ENCODE measurements around a stretch of chr10.

DNA sequence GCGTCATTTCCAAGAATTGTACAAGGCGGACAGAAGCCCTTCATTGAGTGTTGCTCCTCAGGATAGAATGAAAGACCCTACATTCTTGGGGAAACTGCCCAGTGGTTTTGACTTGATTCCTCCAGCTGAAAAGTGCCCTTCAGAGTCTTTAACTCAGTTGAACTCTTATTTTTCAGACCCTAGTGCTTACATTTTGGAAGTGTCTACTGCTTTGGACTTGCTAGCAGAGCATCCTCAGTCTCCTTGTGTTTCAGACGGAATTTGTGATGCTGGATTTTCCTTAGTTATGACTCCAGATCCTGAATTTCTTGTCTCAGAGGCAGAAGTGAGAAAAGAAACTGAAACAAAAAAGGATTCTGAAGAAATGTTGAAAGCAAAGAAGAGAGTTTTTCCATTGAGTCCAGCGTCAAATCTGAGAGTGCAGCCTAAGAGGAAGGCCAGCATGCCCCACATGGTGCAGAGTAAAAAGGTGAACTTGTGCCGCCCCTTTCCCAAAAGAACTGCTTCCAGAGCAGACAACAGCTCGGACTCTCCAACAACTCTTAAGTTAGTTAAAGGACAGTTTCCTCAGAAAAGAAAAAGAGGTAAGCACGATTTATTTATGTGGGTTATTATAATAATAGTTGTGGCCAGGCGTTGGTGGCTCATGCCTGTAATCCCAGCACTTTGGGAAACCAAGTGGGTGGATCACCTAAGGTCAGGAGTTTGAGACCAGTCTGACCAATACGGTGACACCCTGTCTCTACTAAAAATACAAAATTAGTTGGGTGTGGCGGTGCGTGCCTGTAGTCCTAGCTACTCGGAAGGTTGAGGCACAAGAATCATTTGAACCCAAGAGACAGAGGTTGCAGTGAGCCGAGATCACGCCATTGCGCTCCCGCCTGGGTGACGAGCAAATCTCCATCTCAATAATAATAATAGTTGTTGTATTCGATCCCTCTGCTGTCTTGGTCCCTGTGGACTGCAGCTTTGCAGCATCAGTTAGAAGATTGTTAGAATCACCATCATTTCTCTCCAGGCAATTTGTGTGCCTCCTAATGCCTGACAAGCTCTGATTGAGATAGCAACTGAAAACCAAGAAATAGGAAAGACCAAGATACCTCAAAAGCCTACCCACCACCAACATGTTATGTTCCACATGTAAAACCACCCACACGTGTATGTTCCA is 46.4 kb downstream of the TASOR2 start:
- PRO-cap, 2 experiments: no peak in any of the 2 experiments

GRCh38 chr10:5811337-5811801 is 1.9 kb downstream of the GDI2 start:
- PRO-cap, 2 experiments: no peak in any of the 2 experiments

- PRO-cap, 2 experiments: no peak in any of the 2 experiments
These were observed 19.8 kb upstream of the GDI2 start for GRCh38 chr10:5832991-5833429.

DNA sequence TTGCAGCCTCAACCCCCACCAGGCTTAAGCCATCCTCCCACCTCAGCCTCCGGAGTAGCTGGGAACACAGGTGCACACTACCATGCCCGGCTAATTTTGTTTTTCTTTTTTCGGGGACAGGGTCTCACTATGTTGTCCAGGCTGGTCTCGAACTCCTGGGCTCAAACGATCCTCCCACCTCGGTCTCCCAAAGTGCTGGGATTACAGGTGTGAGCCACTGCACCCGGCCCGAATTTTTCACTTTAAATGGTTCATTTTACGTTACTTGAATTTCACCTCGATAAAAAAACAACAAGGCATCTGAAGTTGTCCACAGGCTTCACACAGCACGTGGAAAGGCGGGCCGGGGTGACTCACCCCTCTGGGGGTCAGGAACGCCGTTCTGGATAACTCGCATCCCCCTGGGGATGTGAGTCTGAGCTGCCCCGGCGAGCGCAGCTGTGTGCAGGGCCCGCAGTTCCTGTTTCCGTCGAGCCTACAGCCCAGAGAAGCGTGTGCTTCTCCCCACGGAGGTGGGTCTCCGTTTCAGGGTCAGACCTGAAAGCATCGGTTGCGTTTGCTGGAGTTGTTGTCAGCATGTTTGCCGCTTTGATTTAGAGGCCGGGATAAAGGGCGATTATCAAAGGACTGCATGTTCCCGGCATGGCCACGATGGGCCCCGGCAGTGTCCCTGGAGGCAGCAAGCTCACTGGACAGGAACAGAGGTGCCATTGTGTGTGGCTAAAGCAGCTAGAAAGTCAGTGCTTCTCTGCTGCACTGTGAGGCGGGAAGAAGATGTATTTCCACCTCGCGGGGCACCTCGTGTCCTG is 27.0 kb upstream of the GDI2 start:
- PRO-cap, 2 experiments: peak in 1 of 2 experiments; most common plus-strand start position 710 of the sequence (in 1); most common minus-strand start position 660 of the sequence (in 1)

DNA sequence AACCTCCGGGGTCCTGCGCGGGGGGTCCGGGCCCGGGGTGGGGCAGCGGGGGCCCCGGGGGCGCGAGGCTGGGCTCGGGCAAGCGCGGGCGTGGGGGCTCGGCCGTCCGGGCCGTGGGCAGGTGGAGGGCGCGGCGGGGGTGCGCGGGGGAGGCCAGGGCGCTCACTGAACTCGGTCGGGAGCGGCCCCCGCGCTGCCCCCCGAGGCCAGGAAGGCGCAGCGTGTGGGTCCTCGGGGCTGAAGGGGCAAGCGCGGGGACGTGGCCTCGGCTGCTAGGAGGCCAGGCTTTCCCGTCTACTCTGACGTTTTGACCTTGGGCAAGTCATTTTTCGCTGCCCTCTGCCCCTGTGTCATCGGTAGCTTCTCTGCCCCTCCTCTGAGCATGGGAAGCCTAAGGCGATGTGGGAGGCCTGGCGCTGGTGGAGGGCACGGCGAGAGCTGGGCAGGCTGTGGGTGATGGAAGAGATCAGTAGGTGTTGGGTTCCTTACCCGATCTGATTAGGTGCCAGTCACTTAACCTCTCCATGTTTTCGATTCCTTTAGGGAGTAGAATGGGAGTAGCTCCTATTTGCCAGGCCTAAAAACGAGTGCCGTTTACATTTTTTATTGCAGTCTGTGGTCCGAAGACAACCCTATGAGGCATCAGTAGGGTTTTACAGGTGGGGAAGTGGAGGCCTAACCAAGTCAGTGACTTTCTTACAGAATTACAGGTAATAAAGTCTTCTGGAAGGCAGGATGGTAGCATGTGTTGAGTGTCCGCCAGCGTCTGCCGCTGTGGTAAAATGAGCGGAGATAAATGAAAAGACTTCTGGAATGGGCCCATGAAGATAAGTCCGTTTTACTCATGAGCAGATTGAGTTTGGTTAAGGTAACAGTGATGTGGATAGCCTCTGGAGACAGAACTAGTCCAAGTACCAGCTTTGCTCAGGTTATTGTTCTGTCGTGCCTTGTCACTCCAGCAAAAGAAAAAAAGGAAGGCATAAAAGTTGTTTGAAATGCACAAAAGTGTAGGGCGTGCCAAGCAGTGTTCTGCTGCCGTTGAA is 685 bp downstream of the FBH1 start:
- PRO-cap, 2 experiments: no peak in any of the 2 experiments

DNA sequence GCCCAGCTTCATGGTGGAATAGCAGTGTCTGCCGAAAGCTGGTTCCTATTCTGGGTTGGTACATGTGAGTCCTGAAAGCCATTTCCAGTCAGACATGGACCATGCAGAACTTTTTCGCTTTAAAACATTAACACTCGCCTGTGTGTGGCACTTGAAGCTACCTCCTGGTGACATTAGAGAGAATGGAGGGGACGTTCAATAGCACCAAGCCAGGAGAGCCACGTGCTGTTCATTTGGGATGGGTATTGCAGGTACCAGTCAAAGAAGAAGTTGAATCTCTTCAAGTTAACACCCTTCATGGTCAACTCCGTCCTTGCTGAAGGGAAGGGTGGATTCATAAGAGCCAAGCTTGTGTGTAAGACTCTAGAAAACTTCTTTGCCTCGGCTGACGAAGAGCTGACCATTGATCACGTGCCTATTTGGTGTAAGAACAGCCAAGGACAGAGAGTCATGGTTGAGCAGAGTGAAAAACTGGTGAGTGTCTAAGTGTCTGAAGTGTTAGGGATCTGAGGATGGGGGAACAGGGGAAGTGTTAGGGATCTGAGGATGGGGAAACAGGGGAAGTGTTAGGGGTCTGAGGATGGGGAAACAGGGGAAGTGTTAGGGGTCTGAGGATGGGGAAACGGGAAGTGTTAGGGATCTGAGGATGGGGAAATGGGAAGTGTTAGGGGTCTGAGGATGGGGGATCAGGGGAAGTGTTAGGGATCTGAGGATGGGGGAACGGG is 26.1 kb downstream of the FBH1 start:
- PRO-cap, 2 experiments: no peak in any of the 2 experiments

DNA sequence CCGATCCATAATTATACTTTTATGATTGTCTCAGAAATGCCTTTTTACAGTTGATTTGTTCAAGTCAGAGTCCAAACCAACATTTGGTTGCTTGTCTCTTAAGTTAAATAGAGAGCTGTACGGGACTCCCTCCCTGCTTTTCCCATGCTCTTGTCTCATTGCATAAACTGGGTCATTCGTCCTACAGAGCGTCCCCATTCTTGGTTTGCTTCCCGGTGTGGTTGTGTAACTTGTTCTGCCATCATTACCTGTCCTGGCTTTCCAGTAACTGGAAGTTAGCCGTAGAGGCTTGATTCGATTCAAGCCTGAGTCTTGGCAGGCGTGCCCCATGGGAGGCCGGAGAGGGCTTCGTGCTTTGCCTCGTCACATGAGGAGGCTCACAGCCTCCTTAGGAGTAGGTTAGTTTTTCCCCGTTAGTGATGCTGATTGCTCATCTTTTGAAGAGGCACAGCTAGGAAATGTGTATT is 40.2 kb downstream of the FBH1 start:
- PRO-cap, 2 experiments: no peak in any of the 2 experiments

DNA sequence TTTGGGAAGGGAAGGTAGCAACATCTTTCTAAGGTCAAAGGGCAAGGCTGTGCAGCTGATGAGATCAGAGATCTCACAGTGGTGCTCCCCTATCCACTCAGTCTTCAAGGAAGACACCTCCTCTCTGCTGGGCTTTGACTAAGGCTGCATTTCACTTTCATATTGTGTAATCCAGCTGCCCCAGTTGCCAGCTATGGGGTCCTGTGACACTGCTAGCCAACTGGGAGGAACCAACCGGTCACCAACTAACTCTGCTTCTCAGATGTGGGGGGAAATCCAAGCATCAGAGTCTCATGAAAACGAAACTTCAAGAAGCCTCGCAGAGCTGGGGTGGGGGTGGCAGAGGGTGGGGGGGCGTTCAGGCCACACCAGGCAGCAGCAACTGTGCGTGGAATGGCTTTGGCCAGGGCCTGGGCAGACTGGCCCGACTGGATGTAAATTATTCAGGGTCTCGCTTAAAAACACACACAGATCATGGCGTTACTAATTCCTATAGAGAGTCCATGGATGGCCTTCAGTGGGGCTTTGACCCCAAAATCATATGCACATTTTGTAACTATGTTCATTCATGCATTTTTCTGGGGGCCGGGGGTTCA is 1.3 kb downstream of the IL15RA start:
- PRO-cap, 2 experiments: peak in 1 of 2 experiments; most common plus-strand start position 212 of the sequence (in 1); most common minus-strand start position 106 of the sequence (in 1)

DNA sequence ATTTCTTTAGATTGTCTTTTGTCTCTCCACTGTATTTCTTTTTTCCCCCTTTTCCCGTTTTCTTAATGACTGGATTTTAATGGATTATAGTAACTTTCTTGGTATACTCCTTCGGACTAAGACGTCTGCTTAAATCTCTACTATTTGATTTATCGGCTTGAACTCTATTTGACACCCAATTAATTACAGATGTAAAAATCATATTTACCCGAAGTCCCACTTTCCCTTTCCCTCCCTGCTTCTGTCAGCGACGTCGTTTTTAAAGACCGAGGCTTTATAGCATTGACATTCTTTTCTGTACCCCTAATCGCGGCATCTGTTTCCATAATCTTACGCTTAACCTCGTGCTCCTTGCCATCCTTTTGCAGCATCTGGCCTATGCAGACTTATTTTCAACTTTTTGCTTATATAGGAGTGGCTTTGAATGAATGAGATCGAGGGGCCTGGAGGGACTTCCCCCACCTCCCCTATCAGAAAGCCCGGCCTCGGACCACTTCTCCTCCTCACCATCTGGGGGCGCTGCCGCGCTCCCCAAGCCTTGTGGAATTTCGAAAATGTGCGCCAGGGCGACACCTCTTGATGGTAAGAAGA is 432 bp upstream of the RBM17 start:
- PRO-cap, 2 experiments: no peak in any of the 2 experiments

DNA sequence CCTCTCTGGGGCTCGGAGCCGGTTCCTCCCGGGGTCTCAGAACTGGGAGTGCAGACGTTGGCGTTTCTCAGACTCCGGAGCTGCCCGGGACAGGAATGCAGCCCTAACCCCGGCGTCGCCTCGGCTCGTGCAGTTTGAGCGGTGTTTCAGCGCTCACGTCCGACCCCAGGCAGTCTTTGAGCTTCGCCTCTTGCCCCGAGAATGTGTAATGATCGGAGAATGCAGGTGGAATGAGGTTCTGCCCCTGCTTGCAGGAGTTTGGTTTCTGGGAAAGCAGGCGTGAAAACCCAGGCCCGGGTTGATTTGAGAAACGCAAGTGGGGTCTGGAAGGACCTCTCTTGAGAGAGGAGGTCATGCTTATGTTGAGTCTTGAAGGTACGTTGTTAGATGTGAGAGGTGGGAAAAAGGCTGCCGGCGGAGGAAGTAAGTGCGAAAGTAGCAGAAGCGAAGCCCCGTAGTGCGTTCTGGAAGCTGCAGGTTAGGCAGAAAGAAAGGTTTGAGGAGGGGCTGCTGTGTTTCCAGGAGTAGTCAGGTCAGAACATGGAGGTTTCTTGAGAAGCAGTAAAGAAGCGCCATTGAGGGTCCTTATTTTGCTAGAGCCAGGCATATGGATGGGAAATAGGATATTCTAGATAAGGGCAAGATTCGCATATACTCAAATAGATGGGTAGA is 899 bp downstream of the RBM17 start:
- PRO-cap, 2 experiments: no peak in any of the 2 experiments

- PRO-cap, 2 experiments: no peak in any of the 2 experiments
These were observed 23.3 kb downstream of the RBM17 start for GRCh38 chr10:6112181-6112542.

DNA sequence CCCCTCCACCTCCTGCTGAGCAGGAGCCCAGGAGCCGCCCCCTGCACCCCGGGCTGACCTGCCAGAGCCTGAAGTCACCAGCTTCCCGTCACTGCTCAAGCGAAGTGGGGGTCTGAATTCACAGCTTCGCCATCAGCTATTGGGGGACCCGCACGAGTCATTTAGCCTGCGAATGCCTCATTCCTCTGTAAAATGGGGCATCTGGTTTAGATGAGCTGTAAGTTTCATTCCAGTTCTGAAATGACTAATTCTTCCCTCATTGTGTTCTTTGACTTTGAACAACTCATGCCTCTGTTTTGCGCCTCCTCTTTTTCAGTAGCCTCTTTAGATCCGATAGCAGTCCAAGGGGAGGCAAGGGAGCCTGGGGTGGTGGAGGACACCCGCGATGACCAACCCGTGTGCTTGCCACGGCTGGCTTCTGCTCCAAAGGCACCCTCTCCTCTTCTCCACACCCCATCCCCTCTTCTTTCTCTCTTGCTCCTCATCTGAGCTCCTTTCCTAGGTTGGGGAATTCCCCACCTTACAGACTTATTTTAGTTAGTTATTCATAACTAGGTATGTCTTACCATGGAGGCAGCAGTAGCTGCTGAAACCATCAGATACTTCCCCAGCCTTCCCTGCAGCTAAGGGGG is 47.5 kb downstream of the RBM17 start:
- PRO-cap, 2 experiments: no peak in any of the 2 experiments

DNA sequence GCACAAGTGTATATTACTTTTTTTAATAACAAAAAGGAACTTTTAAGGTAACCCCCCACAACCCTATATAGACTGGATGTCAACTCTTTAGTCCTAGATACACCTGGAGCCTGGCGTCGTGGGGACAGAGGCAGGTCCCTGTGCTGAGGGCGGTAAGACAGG is 39.5 kb upstream of the PFKFB3 start:
- PRO-cap, 2 experiments: no peak in any of the 2 experiments

- PRO-cap, 2 experiments: peak in 1 of 2 experiments; most common plus-strand start chr10:6175511 (in 1); most common minus-strand start chr10:6175538 (in 1)
These were observed 27.3 kb upstream of the PFKFB3 start for GRCh38 chr10:6175156-6176179.

DNA sequence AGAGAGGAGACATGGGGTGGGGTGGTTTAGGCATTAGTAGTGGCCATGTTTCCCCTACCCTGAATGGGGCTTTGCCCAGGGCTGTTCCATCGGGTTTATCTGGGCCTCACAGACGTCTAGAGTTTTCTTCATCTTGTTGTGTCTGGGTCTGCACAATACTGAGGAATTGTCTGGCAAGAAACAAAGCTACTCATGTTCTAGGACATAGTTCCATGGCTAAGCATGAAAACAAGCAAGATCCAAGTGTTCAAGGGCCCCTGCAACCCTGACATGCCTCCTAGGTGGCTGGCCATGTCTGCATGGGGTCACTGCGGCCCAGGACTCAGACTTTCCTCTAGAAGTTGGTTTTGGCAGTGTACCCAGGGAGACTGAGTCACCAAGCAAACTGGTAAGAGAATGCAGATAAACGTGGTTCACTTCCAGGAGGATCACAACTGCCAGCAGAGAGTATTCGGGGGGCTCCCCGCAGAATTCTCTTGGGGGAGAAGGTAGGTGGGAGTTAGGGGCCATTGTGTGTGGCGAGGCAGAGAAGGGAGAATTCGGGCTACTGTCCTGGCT is 7.4 kb upstream of the PFKFB3 start:
- PRO-cap, 2 experiments: no peak in any of the 2 experiments

DNA sequence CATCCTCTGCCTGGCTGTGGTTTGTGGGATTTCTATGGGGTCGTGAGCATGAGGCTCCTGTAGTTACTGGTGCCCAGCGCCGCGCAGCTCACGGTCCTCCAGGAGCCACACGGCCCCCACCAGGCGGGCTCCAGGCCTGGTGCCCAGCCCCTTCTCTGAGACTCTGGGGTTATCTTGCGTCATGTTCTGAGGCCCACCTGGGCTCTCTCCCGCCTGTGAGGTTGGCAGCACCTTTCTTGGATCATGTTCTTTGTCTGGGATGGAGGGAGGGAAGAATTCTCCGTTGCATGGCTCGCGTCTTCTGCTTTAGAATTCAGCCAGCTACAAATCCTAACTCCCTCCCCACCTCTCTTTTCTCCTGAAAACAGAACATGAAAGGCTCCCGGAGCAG is 29.8 kb downstream of the PFKFB3 start:
- PRO-cap, 2 experiments: no peak in any of the 2 experiments

DNA sequence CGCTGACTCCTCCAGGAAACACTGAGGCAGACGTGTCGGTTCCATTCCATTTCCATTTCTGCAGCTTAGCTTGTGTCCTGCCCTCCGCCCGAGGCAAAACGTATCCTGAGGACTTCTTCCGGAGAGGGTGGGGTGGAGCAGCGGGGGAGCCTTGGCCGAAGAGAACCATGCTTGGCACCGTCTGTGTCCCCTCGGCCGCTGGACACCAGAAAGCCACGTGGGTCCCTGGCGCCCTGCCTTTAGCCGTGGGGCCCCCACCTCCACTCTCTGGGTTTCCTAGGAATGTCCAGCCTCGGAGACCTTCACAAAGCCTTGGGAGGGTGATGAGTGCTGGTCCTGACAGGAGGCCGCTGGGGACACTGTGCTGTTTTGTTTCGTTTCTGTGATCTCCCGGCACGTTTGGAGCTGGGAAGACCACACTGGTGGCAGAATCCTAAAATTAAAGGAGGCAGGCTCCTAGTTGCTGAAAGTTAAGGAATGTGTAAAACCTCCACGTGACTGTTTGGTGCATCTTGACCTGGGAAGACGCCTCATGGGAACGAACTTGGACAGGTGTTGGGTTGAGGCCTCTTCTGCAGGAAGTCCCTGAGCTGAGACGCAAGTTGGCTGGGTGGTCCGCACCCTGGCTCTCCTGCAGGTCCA is 30.3 kb downstream of the PFKFB3 start:
- PRO-cap, 2 experiments: peak in 1 of 2 experiments; most common plus-strand start position 305 of the sequence (in 1); most common minus-strand start position 57 of the sequence (in 1)

DNA sequence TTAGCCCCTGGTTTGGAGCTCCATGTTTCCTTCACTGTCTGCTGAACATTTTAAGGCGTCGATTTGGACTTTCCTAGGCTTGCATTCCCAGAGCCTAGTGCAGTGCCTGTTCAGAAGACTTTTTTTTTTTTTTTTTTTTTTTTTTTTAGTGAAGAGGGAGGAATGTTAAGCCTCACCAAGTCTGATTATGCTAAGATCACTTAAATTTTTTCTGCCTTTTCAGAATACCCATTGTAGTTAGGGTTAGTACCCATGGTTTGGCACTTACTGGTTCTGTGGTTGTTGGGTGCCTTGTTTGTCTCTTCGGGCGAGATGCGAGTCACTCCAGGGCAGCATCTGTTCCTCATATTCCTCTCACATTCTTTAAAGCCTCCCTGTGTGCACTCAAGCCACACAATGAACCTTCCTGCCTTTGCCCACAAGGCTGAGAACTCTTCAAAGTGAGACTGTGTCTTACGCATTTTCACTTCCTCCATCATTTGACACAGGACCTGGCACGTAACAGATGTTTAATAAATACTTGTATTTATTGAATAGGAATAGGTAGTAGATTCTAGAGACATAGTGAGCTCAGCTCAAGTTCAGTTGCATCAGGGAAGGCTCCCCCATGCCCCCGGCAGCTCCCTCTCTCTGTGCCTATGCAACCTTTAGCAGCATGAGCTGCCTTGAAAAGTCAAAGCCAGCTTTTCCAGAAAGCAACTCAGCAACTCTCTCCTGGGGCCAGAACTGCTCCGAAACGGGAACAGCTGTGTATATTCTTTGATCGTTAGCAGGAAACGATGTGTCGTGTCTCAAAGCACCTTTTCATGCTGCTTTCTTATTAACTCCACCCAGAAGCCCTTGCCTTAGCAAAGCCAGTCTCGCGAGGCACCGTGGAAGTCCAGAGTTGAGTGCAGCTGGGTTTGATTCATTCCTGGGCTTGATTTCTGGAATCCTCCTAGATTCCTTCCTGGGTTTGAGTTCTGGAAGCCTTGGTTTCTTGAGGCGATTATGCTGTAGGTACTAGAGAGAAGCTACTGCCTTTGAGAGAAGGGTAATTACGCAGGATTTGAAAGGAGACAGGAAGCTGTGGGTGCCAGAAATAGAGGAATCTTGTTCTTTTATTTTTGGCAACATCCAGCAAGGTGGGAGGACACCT is 97.5 kb downstream of the PFKFB3 start:
- PRO-cap, 2 experiments: peak in 1 of 2 experiments; most common plus-strand start position 475 of the sequence (in 1); most common minus-strand start position 338 of the sequence (in 1)

- PRO-cap, 2 experiments: peak in 1 of 2 experiments; most common plus-strand start chr10:6382391 (in 1); most common minus-strand start chr10:6382245 (in 1)
These were observed 179.3 kb downstream of the PFKFB3 start for GRCh38 chr10:6381876-6382527.

- PRO-cap, 2 experiments: no peak in any of the 2 experiments
These were observed 289.7 kb downstream of the SFMBT2 start for GRCh38 chr10:7121050-7121547.

Measured in cerebral cortex (tissue), 2 donors.